Mesenchymal stem cell of Wharton's jelly (primary cell): Measurements from ENCODE around the genes TCAIM and XCR1.

GRCh38 chr3:43691050-43692032, 603 bp downstream of the ABHD5 start:
- CAGE, long polyA plus RNA: no peak

DNA sequence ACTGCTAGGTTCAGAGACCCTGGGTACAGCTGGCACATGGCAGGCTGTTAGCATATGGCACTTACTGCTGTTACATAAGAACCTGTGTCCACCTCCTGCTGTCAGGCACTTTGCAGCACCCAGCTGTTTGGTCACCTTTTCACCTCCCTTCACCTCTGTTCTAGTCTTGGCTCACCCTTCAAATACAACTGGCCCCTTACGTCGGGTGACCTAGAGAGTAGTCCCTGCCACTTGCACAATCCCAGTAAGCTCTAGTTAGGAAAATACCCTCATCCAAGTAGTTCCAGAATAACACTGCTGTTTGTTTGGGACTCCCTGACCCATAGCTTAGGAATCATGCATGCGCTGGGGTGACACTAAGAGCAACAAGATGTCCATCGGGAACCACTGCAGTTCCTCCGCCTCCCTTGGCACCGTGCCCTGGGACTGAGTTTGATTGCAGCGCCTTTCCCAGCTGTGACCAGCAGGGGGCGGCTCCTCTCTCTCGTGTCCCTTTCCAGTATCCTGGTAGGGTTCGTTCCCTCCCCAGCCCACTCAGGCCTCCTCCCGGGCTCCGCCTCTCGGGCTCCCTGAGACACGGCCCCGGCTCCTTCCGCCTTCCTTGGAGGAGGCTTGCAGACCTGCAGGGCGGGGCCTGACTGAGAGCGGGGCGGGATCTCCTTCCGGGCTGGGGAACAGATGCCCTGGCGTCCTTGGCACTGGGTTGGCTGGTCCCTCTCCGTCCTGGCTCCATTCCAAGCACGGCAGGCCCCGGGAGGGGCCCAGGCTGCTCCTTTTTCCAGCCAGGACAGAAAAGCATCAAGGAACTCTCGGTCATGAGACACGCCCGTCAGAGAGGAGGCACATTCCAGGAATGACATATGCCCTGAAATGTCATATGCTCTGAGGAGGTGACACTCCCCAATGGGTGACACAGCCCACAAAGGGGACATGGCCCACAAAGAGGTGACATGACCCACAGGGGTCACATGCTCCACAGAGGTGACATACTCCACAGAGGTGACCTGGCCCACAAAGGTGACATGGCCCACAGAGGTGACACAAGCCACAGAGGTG, 78.7 kb downstream of the ABHD5 start:
- CAGE, long polyA plus RNA: no peak

- CAGE, long polyA plus RNA: no peak
Observed at GRCh38 chr3:43994773-43995516, 246.7 kb upstream of the TOPAZ1 start.

- CAGE, long polyA plus RNA: no peak
Observed at GRCh38 chr3:44338627-44339233, at the start of gene TCAIM. Gene TCAIM (plus strand): TSS chr3:44338766.

- CAGE, long polyA plus RNA: no peak
Observed at GRCh38 chr3:44339438-44339990, 948 bp downstream of the TCAIM start.

GRCh38 chr3:44412104-44413021, 65.1 kb downstream of the ZNF445 start:
- CAGE, long polyA plus RNA: no peak

- CAGE, long polyA plus RNA: no peak
Observed at GRCh38 chr3:44446759-44447036, 30.8 kb downstream of the ZNF445 start.

- CAGE, long polyA plus RNA: no peak
Observed at GRCh38 chr3:44646211-44647267, 2.0 kb upstream of the ZNF35 start.

DNA sequence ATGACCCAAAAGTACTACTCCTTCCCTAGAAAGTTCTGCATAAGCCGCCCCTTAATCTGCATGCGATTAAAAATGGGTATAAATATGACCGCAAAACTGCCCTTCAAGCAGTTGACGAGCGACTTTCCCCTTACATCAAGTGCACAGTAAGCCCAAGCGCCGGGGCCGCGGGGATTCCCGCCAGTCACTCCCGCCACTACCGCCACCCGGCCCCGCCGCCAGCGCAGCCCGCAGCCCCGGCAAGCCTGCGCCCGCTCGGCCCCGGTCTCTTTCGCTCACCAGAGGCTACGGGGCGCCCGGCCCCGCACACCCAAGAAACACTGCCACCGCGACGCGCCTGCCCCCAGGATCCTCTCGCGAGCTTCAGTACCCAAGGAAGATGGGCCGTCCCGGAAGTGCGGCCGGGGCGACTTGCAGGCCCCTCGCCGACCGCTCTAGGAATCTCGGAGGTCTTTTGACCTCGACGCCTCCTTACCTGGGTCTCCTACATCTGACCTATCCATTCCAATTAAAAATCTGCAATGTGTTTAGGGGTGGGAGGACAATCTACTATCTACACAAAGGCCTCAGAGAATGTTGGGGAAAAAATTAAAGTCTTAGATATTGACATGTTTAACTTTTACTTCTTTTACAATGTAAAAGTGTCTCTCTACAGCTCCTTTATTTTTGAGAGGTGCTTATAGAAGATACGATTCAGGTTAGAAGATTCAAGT, 27.0 kb upstream of the ZNF502 start:
- CAGE, long polyA plus RNA: no peak

DNA sequence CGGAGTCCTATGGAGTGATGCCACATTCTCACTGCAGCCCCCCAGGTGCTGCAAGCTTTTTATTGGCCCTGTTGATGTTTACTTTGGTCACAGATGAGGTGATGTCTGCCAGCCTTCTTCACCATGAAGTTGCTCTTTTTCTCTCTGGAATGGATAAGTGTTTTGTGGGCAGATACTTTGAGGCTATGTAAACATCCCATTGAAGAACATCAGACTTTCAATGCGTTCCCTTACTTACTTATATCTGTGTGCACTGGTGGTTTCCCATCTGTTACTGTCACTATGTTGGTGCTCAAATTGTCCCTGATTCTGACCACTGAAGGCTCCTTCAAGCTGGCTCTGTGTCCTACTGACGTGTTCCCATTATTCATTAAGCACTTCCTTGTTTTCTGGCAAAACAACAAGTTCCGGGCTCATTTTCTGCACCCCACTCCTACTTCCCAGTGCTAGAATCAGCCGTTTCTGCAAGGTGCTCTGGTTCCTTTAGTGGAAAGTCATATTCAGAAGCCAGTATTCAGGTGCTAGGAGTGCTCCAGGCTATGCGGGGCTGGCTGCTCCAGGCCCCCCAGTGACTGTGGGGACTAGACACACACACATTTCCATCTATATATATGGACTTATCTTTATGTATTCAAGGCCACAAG, 1.3 kb upstream of the CLEC3B start:
- CAGE, long polyA plus RNA: no peak

GRCh38 chr3:45029393-45030290, 3.5 kb downstream of the CLEC3B start:
- CAGE, long polyA plus RNA: no peak

DNA sequence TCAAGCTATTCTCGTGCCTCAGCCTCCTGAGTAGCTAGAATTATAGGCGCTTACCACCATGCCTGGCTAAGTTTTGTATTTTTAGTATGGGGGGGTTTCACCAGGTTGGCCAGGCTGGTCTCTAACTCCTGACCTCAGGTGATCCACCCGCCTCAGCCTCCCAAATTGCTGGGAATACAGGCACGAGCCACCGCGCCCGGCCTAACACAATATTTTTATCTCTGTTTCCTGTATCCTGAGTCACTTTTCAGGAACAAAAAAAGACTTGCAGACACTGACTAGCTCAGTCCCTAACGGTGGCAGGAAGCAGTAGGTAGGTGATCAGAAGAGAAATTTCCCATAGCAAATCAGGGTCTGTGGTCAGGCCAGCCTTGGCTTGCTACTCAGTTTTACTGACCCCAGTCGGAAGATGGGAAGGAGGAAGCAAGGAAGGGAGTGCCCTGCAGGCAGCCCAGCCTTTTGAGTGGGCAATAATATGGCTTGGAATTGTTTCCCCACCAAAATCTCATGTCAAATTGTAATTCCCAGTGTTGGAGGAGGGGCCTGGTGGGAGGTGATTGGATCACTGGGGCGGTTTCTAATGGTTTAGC, 19.3 kb upstream of the CDCP1 start:
- CAGE, long polyA plus RNA: no peak

DNA sequence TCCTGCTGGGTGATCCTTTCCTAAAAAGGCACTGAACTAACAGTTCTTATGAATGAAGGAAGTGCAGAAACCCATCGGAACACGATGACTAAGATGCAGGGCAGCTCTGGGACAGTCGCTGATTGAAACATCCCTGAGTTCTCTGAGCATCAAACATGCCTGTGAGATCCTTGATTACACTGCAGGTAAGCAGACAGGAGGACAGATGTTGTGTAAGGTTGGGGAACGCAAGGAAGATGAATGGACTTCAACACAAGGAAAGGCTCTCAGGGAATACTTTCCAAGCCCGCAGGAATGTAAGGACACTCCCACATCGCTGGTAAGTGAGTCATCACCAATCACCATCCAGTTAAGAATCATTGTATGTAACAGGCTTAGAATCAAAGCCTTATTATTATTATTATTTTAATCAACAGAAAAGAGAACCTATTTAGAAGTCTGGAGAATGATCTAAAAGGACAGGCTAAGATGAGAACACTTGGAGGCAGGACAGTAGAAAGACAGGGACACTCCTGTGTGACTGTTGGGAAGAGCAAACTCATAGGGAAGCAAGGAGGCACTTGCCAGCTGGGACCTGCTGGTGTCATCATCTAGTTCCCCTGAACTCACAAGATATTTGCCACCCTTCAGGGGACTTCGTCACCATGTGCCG, 26.1 kb downstream of the TMEM158 start:
- CAGE, long polyA plus RNA: no peak

- CAGE, long polyA plus RNA: no peak
Observed at GRCh38 chr3:45508926-45509831, 85.4 kb upstream of the LIMD1 start.

DNA sequence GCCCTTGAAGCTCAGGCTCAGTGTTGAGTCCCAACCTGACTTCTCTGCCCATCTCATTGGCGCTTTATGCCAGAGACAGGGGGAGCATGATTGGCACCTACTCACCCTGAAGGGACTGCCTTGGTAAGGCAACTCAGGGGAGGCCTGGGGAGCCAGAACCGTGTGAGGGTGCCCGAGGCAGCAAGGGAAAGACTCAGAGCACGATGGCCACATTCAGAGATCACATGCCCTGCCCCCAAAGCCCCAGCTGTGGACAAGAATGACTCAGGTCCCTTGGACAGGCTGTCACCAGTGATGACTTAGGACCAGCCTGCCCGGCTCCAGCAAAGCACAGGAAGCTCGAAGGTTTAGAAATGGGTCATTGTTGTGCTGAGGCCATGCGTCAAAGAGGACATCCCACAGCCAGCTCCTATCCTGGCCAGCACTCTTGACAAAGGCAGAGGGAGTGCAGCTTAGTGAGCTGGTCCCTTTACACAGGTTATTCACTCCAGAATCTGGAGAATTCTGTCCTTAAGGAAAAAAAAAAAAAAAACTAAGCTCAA, 49.0 kb upstream of the LIMD1 start:
- CAGE, long polyA plus RNA: no peak

GRCh38 chr3:45590799-45591196, 3.8 kb upstream of the LIMD1 start:
- CAGE, long polyA plus RNA: no peak

GRCh38 chr3:45911749-45912360, 25.5 kb downstream of the CCR9 start:
- CAGE, long polyA plus RNA: no peak

DNA sequence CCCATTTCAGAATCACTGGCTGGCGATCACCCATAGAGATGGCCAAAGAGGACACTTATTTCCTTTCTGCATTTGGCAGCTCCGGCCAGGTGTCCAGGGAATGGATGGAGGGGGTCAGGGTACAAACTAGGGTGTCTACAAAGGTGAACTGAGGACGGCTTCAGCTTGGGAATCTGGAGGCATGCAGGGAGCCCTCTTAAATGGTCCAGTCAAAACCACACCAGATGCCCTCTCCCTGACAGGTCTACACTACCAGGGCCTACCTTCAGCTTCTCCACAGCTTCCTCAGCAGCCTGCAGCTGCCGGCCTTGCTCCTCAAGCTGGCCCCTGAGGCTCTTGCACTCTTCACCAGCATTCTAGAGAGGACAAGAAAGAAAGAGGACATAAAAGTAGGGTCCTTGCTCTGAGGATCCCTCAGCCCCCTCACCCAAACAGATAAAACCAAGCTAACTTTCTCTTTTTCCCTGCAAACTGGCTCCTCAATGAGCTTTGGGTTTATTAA, 21.6 kb downstream of the CXCR6 start:
- CAGE, long polyA plus RNA: no peak

DNA sequence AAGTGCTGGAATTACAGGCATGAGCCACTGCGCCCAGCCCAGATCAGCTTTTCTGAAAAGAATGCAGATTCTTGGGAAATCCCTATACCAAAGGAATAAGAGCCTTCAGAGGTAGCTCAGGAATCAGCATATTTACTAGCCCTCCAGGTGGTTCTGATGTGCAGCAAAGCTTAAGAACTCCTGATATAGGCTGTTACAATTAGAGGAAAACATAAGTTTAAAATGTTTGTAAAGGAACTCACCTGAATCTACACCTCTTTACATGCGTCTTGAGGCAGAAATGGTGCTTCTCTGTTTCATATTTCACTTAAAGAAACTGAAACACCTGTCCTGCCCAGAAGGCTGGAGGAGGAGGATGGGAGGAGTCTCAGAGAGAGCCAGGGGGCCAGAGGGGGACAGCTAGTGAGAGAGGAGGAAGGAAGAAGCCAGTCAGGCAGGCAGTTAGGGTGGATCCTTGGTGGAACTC, at the start of gene XCR1:
Gene XCR1 (minus strand): TSS at position 309 of the 466 bp plus-strand sequence.
- CAGE, long polyA plus RNA: no peak

DNA sequence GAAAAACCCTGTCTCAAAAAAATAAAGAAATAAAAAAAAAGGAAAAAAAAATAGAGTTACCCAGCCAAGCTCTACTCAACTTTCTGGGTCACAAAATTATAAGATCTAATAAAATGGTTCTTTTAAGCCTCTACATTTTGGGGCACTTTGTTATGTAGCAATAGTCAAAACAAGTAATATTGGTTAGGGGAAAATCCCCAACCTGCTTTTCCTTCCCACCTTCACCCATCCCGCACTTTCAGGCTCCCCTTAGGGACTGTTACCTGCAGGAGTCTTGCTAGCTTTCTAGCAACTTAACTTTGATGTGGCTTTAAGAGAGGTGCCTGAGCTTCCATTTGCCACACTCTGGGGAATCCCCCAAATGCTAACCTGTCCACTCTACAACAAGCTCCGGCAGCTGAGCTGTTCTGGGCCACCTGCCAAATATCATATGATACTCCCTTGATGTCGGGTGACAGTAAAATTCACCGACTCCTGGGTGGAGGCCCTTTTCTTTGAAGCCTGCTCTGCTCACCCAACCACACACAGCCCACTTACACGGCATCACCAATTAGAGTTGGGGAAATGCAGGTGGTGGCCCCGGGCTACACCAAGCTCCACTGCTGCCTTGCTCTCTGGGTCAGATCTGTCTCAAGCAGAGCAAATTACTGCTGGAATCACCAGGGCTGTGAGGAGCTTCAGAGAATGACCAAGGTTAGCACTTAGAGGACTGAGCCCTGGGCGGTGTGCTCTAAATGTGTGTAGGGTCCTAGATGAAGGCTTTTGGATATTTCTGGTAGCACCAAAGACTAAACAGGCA, 38.0 kb upstream of the XCR1 start:
- CAGE, long polyA plus RNA: no peak